Choroid plexus epithelial cell (primary cell): Measurements from ENCODE around the genes EEF1B2 and DYTN.

GRCh38 chr2:206159239-206160348 is at the start of gene EEF1B2:
Gene EEF1B2, plus strand, starts transcription at chr2:206159895.
- RRBS, result 1% methylated on average over 38 of the region's 89 CpGs

DNA sequence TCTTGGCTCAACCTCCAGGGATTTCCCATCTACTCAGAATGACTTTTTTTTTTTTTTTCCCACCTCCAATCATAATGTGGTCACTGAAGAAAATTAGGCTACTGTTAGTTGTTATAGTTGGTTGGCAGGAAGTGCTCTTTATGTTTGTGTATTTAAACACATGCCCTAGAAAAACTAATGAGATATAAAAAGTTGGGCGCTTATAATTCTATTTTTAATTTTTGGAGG is 16.6 kb downstream of the ADAM23 start:
- RRBS, result no CpG with 5 or more reads among the region's 1 CpG

DNA sequence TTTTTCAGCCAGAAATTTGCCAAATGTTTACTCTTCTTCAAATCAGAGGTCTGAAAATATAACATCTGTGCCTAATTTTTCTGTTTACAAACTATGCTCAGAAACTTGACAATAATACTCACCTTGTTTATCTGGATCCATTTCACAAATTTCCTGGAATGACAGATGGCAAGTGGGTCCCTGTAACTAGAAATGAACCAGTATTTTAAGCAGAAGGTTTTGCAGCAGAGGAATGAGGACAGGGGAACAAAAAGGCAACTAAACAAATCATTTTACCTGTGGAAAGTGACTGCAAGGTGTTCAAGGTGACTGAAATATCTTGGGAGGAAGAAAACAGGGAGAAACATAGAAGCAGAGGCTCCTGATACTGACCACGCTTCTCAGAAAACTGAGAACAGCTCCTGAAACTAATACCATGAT is at the start of gene DYTN:
Gene DYTN (minus strand): TSS at position 258 of the 420 bp plus-strand sequence.
- RRBS, result no CpG with 5 or more reads among the region's 1 CpG

- RRBS, result no CpG with 5 or more reads among the region's 9 CpGs
These were observed 31.5 kb upstream of the CPO start for GRCh38 chr2:206907924-206908210.

- RRBS, result no CpG with 5 or more reads among the region's 12 CpGs
These were observed 98.3 kb downstream of the CPO start for GRCh38 chr2:207037496-207038202.

GRCh38 chr2:207040587-207041093 is 101.3 kb downstream of the CPO start:
- RRBS, result no CpG with 5 or more reads among the region's 11 CpGs

DNA sequence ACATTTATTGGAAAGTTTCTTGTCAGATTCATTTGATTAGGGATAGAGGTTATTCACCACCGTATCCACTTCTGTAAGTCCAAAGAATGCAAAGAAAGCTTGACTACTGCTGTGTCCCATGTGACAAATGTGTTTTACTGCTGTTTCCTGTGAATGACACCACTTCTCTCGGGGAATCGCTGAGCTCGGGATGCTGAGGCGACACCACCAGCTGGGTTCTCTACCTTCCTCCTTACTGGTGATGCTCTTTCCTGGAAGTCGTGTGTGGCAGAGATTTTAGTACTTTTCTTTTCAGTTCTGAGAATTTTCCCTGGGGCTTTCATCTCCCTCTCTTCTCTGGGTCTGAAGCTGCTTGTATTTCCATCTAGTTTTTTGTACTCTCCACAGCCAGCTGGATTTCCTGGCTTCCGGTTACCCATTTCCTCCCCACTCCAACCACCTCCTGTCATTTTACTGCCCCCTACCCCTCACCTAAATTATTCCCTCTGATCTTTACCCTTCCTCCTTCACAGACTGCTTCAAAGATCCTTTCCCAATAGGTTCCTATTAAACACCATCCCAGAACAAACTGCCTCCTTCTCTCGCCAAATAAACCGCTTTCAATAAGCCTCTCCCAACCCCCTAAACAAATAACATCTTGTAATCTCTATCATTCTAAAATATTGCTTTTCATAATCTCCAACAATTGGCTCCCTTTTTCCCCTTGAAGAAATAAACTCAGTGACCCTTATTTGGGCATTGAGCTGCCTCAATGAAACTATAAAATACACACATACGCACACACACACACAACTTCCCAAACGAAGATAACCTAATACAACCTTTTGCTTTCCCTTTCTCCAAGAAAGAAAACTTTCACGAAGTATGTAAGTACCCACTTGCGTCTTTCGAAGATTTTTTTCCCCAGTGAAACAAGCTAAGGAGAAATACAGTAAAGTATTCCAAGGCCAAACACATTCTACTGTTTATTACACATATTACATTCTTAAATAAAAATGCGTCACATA is 91.3 kb downstream of the KLF7 start:
- RRBS, result no CpG with 5 or more reads among the region's 15 CpGs

DNA sequence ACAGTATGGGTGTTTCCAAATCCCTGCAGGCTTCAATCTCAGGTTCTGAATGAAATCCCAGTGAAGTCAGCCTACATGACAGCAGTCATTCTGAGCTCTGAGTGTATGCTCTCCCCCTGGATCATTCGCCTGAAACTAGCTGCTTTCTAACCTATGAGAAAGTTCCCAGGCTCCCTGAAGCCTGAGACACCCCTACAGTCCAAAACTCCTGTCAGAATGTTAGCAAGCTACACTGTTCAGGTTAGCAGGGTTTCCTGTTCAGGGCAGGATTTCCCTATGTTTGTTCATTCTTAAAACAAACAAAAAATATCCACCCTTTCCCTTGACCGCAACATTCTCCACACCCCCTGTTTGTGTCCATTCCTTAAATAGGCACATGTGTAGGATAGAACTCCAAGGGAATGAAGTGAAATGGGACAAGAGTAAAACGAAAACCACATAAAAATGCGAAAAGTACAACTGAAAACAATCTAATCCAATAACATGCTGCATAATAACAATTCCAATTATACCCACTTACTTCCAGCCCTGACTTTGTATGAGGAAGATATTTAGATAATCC is 83.1 kb downstream of the KLF7 start:
- RRBS, result no CpG with 5 or more reads among the region's 4 CpGs

DNA sequence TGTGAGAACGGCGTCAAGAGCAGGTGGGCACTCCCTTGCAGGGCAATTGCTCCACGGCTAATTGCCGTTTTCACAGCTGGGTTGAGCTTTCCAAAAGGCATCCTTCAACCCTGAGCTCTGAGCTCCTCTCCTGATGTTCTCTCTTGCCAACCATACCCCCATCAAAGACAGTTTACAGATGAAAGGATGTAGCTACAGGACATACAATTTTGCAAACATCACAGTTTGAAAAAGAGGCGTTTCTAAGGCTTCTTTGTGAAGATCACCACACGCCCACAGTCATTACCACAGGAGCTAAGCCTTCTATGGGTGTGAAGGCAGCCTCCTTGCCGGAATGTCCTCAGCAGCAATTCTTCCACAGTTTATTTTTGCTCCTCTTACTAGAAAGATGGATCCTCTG is 9.8 kb downstream of the KLF7 start:
- RRBS, result no CpG with 5 or more reads among the region's 7 CpGs

DNA sequence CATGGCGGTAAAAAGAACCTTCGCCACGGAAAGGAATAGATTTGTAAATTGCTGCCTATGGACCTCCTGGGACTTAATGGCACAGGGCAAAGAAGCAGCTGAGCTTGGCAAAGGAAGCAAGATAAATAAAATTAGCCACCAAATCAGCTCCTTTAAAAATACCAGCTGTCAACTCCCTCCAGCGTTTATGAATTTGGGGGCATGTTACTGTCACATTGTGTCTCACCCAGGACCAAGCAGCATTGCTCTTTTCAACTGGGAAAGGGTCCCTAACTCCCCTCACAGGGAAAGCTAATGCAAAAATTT is 118.8 kb upstream of the KLF7 start:
- RRBS, result no CpG with 5 or more reads among the region's 4 CpGs

DNA sequence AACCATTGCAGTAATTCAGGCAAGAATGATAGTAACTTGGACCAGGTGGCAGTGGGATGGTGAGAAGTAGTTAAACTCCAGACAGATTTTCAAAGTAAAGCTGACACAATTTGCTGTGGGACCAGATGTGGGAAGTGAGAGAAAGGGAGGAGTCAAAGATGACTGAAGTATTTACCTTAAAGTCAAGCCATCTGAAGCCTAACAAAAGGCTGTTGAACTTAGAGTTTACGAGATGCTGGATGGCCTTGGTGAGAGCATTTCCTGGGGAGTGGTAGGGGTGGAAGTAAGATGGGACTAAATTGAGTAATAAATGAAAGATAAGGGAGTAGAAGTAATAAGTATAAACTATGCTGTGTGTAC is 163.3 kb upstream of the KLF7 start:
- RRBS, result no CpG with 5 or more reads among the region's 1 CpG

DNA sequence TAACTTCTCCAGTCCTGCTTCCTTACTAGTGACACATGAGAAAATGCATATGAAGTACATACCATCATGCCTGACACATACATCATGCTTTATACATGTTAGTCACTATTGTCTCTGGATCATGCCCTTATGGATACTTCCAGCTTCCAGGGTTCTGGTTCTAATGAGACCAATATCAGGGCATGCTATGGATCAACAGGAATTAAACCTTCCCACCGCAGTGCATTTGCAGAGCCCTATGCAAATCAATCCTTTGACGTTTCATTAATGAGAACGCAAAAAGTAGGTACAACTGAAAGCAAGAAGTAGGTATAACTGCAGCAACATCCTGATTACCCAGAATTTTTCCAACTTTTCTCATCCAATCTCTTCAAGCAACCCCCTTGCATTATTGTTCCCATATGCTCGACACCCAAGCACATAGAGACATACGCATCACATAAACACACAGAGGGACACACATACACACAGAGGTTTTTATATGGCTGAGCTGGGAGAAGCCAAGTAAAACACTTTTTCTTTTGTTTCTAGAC is 168.2 kb upstream of the KLF7 start:
- RRBS, result no CpG with 5 or more reads among the region's 5 CpGs

- RRBS, result no CpG with 5 or more reads among the region's 2 CpGs
These were observed 28.5 kb upstream of the CREB1 start for GRCh38 chr2:207501208-207501729.

DNA sequence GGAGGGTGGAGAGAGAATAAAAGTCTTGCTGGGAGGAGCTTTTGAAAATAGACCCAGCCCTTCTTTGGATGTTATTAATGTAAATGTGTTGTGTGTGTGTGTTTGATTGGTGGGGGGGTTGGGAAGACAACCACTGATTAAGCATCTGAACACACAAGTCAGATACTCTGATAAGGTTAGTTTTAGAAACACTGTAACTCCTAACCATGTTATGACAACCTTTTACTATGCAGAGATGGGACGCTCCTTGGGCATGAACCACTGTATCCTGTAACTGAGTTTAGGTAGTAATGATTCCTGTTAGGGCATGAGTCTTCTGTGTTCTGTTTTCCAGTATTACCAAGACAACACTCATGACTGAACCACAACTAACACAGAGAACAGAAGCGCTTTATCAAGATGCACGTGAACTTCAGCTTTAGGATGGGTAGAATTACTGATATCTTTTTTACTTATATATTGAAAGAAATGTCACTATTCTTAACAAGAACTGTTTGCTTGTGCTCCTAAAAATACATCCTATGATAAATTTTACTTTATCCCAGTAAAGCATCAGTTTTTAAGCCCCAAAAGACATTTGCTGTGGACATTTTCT is 14.1 kb upstream of the CREB1 start:
- RRBS, result no CpG with 5 or more reads among the region's 3 CpGs

DNA sequence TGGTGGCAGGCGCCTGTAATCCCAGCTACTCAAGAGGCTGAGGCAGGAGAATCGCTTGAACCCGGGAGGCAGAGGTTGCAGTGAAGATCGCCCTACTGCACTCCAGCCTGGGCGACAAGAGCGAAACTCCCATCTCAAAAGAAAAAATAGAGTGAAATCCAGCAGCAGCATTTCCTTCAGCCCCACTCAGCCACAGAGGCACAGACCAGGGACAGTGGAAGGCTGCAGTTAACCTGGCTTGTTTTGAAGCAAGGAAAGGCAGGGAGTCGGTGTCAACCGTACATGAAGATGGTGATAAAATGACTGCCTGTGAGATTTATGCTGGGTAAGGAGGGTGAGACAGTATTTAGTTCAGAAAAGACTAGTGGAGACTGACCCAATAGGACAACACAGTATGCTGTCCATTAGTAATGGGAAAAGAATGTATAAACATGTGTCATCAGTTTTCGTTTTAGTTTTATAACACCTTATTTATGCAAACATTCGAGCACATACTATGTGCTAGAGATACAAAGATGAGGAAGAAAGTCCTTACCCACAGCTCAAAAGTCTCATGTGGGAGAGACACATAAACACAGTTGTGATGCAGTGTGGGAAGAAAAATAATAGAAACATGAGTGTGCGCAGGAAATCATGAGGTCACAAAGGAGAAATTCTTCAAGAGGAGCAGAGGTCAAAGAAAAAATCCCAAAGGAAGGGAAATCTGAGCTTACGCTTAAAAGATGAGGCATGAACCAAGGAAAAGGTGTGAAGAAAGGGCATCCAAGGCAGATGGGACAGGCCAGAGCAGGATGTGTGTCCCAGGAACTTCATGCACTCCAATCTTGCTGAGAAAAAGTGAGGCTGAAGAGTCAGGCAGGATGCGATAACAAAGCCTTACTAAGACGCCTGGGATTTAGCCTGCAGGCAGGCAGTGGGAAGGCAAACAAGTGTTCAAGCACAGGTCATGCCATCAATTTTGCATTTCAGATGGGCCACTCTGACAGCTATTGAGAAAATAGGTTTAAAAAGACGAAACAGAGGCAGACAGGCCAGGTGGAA is 8.2 kb downstream of the METTL21A start:
- RRBS, result no CpG with 5 or more reads among the region's 15 CpGs

DNA sequence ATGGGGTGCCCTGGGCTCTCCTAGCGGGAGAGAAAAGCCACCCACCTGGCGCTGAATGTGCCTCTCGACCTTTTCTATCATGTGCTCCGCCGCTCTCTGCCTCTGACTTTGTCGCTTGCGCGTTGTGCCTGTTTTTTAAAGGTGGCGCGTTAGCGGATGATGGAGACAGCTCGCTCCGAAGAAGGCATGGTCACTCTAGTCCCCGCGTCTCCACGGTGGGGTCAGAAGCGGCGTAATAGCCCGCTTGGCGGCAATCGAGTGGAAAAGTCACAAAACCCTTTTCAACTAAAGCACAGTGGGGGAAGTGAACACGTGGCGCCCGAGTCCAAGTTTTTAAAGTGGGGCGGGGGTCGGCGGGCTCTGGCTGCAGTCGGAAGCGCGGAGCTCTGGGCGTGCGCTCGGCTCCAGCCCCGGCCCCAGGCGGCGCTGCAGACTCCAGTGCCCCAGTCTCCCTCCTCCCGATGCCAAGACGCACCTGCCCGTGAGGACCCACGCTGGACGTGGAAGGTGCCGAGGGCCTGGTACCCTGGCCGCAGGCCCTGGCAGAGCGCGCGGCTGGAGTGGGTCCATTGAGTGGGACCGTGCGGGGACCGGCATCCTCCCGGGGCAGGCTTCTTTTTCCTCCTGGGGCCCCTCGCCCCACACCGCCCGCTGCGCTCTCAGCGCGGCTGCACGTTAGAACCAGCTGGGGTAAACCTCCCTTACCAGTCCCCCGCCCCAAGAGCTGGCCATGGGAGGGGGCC is 609 bp upstream of the METTL21A start:
- RRBS, result no CpG with 5 or more reads among the region's 58 CpGs

DNA sequence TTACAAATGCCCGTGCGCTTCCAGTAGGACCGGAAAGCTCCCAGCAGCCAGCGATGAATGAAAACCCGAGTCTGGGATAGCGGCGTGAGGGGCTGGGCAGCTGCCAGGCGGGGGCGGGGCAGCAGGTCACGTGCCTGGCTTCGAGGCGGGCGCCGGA is 295 bp upstream of the CCNYL1 start:
- RRBS, result 4% methylated on average over 1 of the region's 14 CpGs

DNA sequence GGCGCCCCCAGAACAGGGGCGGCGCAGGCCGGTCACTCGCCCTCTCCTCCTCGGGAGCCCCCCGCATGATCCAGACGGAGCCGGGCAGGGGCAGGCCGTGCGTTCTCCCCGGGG is 406 bp downstream of the FZD5 start:
- RRBS, result under 1% methylated on average over 9 of the region's 12 CpGs

- RRBS, result no CpG with 5 or more reads among the region's 2 CpGs
These were observed 74.9 kb upstream of the FZD5 start for GRCh38 chr2:207844622-207844999.

DNA sequence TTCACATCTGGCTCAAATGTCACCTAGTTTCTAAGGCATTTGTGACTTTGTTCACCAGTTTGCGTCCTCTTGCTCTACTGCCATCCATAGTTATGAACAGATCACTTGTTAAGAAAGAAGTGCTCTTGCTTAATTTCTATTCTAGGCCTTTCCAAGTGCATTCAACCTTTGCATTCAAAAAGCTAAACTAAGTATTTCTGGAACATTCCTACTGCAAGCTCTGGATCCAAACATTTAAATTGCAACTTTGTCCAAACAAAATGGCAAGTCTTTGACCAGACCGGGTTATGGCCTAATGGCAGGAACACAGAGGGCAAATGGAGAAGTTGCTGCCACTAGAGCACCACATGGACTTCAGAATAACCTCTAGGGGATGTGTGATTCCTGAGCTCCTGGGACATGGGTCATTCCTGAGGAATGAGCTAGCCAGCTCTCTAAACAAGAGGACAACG is 109.6 kb upstream of the FZD5 start:
- RRBS, result no CpG with 5 or more reads among the region's 3 CpGs